Tibial artery (tissue), 1 donor: Measurements from ENCODE around the genes NABP1 and HECW2.

GRCh38 chr2:191441774-191442220 lies 196.6 kb downstream of the MYO1B start:
- PRO-cap = no peak

DNA sequence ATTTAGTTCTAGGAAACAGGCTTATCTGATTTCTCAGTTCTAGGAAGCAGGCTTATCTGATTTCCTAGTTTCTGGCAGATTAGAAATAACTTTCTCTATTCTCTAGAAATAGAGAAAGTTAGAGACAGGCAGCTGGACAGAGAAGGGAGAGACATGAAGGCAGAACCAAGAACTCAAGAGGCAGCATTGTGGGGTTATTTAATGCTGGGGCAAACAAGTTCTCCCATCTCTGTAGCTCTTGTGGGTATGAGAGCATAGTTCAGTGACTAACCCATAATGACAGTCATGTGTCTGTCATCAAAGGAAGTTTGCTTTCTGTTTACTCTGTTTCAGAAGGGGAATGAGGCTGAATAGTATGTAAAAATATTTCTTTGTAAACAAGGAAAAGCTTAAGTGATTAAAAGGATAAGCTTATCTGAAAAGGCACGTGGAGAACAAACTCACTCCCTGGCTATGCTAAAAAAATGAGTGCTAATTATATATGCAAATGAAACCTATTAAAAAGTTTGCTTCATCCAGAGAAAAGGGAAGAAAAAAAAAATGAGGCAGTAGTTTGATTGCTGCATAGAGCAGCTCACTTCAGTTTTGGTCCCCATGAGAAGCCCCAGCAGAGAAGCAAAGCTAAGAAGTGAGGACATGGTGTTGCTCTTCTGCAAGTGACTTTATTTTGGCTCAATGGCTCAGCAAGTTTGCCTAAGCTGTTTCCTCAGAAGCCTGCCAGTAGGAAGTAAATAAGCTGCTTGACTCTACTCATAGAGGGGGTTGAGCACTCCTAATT lies 40.1 kb upstream of the NABP1 start:
- PRO-cap = unidirectional peak, minus-strand start at position 240 of the sequence

- PRO-cap = bidirectional peak, plus-strand start at chr2:191678136, minus-strand start at chr2:191677860
Measured at GRCh38 chr2:191678071-191678359, at the start of gene NABP1. NABP1 (plus strand) TSS chr2:191678136.

DNA sequence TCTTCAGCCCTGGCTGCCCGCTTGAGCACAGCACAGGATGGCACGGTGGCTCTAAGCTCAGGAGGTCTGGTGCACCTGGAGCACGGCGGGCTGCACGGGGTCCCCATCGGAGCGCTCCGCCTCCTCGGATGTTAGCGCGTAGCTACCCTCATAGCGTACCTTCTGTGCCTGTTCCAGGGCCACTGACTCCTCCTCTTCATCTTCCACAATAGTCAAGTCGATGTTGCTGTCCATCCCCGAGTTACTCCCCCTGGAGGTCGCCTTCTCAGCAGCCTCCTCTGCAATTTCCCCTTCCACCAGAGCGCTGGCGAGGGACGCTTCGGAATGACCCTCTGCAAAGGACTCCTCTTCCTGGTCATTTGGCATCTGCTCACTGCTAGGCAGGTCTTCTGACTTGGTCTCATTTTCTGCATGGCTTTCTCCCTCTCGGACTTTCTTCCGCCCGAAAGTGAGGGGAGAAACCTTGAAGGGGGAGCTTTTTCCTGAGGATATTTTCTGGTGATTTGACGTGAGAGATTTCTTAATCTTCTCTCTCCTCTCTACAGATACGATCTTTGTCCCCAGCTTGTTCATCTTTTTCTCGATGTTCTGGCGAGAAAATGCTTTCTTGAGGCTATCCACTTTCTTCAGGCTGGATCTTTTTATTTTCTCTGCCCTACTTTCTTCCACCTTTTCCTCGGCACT lies 10.9 kb downstream of the CAVIN2 start:
- PRO-cap = no peak

DNA sequence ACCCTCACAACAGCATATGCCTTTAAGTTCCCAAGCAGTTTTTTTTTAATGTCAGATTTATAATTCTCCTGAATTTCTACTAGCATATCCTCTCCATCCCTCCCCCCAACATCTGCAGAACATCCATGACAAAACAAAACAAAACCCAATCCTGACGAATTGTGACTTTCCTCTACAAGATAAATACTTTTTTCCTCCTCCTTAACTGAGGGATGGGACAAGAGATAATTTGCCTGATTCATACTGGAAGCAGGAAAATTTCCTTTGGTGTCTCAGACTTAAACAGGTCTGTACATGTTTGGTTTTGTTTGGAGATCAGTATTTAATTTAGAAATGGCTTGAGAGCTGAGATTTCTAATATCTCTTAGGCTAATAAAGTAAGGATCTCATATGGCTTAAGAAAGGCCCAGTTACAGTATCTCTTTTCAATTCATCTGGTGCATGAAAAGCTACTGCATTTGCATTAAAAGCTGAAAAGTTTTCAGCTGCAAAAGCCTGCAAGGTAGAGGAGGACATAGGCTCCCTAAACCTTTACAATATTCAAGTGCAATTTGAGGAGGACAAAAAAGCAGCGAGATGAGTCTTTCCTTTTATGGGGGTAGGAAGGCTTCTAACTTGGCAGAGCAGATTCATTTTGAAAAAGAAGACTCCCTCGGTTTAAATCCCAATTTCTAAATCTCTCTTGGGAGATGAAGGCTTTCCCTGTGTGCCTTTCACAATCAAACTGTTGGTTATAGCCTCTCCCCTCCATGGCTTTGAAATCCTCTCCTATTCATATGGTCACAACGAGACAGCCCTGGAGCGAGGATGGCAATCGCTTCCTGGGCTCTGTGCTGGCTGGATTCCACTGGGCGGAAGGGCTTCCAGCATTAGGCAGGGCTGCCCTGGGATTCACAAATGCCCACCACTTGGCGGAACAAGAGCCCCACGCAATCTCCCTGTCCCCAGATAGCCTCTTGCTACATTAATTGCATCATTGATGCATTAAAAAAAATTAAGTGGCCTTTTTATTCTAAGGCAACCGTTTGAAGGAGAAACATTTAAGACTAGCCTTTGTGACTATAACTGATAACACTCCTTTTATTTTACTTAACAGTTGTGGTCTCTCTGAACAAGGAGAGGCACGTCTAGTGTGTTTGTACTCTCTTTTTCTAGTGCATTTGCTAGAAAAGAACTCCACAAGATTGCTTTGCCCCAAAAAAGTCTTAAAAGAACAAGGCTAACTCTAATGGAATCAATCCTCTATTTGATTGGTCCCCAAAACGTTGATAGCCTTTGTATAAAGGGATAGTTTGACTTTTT lies 1.8 kb downstream of the CAVIN2 start:
- PRO-cap = no peak

DNA sequence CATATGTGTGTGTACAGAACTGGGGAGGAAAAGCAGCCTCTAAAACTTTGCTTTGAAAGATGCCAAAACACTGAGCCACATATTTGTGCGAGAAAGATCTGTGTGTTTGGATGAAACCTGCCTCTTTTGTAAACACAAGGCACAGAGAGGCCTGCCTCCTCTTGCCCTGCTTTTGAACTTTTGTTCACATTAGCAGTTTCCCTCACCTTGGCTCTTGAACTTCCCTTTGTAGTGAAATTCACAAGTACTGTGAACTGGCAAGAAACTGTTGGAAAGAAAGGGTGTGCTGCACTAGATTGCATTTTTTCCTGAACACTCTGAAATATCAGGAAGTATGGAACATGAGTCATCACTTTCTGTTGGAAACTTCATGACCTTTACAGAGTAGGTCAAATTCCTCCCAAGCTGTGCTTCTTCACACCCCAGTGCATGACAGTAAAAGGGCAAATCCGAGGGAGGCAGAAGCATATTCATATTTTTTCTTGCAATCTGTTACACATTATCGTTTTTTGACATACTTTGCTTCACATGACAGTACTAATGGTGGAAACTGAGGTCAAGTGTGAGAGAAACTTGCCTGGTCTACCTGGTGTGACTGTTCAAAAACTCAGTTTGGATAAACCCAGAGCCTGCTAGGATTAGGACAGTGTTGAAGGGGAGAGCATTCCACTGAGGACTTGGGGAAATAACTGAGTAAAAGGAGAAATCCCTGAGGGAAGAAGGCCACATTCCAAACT lies 20.1 kb upstream of the CAVIN2 start:
- PRO-cap = no peak

DNA sequence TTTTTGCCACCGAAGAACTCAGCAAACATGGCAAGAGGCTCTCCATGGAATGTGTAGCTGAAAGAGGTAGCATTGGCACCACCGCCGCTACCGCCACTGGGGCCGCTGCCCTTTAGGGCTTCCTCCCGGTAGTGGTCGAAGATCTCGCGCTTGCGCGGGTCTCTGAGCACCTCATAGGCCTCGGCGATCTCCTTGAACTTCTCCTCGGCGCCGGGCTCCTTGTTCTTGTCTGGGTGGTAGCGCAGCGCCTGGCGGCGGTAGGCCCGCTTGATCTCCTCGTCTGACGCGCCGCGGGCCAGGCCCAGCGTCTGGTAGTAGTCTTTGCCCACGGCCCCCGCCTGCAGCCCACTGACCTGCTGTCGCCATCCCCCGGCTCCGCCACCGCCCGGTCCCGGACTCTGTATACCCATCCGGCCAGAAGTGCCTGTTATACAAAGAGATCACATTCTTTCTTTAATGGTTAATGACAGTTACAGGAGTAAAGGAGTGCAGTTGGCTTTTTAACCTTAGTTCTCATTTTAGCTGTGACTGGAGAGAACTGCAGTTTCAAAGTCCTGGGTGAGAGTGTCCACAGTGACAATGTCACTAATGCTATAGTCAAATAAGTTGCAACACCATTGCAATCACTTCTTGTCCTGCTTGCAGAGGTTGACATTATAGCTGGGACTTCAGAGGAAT lies 35.1 kb upstream of the CAVIN2 start:
- PRO-cap = no peak

GRCh38 chr2:192194345-192194812 lies 354 bp downstream of the TMEFF2 start:
- PRO-cap = no peak

GRCh38 chr2:193966574-193967115 lies 1690.4 kb upstream of the SLC39A10 start:
- PRO-cap = no peak

DNA sequence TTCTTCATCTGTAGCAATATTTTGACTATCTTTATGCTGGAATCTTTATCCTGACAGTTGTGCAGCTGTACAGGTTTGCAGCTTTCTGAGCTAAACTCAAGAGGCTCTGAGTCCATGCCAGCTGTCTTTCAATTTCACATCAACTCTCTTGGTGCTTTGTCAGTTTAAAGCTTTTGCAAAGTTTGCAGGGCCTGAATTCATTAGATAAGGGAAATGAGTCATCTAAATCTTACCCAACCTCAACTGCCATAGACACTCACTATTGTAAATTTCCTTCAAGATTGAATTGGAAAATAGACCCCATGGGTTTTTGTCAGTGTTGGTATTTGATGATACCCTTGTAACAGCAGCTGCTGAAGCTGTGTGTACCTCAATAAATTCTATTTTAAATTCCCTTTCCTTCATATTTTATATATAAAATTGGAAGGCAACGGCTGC lies 170.0 kb upstream of the SLC39A10 start:
- PRO-cap = no peak

- PRO-cap = no peak
Measured at GRCh38 chr2:195563849-195564491, 93.1 kb upstream of the SLC39A10 start.

GRCh38 chr2:195659072-195660248 lies 2.4 kb downstream of the SLC39A10 start:
- PRO-cap = no peak

- PRO-cap = no peak
Measured at GRCh38 chr2:195695024-195695842, 38.2 kb downstream of the SLC39A10 start.

GRCh38 chr2:196138067-196138521 lies 33.3 kb downstream of the STK17B start:
- PRO-cap = no peak

- PRO-cap = no peak
Measured at GRCh38 chr2:196175981-196176799, 4.8 kb upstream of the STK17B start.

GRCh38 chr2:196262923-196263921 lies 91.8 kb upstream of the STK17B start:
- PRO-cap = no peak

DNA sequence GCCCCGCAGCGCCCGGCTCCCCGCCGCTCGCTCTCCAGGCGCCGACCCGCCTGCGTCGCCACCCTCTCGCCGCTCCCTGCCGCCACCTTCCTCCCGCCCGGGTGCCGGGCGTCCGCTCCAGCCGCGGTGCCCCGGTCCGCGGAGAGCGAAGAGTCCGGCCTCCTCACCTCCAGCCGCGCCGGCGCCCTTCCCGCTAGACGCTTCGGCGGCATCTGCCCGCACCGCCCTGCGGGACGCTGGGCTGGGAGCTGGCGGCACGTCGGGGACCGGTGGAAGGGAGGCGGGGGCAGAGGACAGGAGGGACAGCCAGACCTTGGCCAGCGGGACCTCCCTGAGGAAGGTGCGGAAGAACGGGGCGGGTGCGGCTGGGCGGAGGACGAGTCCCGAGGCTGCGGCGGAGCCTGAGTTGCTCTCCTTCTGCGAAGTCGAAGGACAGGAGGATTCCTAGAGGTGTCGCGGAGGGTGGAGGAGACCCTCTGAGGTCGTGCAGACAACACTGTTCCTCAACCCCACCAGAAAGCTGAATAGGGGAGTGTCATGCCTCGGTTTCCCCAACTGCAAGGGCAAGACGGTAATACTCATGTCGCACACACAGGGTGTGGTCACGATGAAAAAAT lies at the start of gene HECW2:
Gene HECW2 (minus strand): TSS at position 214 of the 617 bp plus-strand sequence.
- PRO-cap = no peak

DNA sequence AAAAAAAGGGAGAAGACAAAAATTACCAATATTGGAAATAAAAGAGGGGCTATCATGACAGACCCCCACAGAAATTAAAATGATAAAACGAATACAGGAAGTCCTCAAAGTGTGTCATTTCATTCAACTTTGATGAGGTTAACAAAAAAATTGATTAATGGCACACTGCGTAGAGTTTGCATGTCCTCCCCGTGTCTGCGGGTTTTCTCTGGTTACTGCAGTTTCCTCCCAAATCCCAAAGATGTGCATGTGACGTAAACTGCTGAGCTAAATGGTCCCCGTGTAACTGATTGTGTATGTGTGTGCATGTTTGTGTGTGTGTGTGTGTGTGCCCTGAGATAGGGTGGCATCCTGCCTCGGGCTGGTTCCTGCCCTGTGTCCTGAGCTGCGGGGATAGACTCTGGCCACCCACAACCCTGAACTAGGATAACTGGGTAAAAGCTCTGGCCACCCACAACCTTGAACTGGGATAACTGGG lies 6.1 kb upstream of the CCDC150 start:
- PRO-cap = no peak

- PRO-cap = no peak
Measured at GRCh38 chr2:196801635-196802234, 2.3 kb upstream of the GTF3C3 start.

DNA sequence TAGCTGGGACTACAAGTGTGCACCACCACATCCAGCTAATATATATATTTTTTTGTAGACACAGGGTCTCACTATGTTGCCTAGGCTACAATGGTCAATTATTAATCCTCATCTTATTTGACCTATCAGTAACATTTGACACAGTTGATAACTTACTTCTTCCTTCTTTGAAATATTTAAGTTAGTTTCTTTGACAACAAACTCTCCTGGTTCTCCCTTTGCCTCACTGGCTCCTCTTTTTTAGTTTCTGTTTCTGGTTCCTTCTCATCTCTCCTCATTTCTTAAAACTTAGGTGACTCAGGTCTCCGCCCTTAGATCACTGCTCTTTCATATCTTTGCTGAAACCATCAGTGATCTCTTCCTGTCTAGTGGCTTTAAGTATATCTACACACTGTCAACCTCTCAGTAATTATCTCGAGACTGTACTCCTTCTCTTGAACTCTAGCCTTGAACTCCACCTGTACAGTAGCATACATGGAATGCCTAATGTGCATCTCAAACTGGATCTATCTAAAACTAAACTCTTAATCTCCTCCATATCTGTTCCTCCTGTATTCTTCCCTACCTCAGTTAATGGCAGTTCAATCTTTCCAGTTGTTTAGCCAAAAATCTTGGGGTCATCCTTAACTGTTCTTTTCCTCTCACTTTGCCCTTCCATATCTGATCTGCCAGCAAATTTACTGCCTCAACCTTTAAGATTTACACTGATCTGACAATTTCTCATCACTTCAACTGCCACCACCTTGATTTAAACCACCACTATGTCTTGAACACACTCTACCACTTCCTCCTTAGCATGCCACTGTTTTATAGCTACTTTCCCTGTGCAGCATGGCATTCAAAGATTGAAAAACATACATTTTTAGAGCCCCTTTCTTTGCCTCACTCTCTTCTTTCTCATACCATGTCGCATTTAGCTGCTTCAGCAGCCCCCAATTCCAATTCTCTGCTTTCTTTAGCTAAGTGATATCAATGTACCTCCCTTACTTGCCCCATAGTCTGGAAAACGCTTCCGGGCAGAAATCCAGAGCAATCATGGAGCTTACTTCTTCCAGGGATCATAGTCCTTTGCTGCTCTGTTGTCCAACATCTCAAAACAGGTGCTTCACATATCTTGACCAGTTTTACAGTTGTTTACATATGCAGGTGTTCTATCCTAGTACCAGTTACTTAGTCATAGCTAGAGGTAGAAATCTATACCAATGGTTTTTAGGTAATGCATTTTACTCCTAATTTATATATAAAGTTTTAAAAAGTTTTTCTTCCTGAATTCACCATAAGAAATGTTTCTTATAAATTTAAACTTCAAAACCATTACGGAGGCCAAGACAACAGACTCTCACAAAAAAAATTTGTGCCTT lies 11.1 kb downstream of the PGAP1 start:
- PRO-cap = no peak